ENCODE measurements around a stretch of chr2.

DNA sequence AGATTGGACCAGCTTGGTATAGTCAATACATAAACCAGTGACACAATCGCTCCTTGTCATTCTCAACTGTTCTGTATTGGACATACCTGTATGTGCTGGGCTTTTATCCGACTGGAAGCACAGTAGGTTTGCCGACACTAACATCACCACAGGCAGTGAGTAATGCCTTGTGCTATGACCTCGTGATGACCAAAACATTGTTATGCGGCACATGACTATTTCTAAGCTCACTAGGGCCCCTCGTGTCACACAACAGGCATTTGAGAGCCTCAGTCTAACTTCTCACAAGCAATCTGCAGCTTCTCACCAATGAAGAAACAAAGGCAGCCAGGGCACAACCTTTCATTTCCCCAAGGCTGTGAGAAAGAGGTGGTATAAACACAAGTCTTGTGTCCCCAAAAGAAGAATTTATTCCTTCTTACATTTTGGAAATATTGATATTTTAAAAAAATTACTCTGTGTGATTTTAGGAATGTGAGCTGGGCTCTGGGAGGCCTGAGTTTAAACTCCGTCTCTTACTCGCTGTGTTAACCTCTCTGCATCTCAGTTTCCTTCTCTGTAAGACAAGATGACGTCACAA, 320.7 kb downstream of the AFF3 start:
- RRBS: no CpG with 5 or more reads among the region's 9 CpGs

DNA sequence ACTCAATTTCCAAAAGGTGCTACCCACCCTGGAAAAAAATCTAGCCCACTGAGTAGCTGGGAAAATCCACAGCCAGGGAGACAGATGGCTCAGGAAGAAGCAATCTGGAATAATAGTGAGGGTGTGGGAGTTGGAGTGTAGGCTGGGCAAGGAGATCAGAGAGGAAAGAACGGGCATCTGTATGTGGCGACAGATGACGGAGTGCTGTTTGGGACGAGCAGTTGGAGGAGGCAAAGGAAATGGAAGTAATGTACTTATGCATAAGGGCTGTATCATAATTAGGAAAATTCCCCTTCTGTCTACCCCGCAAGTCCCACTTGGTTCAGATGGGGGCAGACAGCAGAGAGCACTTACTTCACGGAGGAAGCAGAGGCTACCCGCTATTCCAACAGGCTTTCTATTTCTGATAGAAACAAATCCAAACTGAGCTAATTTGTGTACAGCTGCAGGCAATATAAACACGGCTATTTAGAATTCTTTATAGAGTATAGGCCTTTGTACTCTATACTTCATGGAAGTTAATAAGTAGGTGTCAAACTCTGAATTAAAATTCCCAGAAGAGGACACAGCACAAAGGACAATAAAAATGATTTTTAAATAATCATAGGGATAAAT, 261.7 kb downstream of the AFF3 start:
- RRBS: no CpG with 5 or more reads among the region's 8 CpGs

DNA sequence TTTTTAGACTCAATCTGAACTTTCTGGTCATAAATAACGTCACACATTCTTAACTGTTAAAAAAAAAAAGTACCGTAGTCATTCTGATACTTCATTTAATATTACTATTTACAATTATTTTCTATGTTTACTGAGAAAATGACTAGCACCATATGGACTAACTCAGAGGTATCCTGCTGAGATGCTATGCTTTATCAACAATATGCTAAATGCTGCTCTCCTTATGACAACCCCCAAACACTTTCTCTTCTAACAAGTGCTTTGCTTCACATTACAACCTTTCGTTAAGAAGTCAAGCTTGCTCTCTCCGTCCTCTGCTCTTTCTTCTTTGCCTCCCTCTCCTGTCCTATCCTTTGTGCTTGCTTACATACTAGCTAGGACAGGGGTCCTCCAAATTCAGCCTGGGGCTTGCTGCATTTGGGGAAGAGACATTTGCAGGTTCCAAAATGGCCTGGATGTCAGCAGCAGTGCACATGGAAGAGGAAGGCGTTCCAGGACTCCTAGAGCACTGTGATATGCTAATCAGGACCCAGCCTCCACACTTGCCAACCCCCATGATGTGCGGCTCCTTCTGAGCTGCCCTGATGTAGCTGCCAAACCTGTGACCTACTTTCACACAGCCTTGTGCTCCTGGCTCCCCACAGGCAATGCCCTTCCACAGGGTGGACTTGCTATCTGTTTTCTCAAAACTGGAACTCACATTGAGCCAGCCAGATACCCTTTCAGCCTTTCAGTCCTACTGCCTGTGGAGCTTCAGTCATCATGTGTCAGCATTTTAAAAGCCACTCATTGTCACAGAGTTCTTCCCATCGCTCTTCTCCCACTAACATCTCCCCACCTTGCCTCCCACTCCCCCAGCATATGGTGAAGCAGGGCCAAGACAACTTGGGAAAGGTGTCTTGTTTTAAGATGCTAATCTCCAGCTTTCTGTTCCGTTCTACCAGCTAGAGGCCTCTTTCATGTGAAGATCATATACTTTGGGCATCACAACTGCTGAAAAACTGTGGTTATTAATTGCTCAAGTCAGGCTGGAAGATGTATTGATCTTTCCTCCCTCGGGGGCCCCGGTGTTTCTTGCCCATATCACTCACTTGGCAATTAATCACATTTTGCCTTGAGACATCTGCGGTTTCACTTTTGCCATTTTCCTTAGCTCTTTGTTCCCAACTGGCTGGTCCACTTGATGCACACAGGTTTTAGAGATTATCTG, 181.7 kb downstream of the AFF3 start:
- RRBS: no CpG with 5 or more reads among the region's 11 CpGs

DNA sequence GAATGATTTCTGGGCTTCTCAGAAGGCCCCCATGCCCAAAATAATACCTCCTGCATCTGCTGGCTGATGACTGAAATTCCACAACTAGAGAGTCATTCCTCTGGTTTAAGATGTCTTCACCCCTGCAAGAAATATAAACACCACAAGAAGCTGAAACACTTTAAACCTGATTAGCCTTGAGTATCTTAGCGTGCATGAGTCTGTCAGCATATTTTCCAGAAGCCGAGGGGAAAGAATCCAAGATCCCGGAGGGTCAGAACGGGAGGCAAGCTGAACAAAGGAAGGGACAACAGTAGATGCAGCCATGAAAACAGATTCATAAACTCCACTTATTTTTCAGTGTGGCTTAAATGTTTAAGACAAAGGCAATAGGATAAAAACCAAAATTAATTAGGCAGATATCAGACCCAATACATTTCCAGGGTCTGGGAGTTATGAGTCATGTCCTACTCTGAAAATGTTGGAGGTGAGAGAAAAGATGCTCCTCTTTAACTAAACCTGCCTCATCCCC, 130.9 kb downstream of the AFF3 start:
- RRBS: no CpG with 5 or more reads among the region's 4 CpGs

DNA sequence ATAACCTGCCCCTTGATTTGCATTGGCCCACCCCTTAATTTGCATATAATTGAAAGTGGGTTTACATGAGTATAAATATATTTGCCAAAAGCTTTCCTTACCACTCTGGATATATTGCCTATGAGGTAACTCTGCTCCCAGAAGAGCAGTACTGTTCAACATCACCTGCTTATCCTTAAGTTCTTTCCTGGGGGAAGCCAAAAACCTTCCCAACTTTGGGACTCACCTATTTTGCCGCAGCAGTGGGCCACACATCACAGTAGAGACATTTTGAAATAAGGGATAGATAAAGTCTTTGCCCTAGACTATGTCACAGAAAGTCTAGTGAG, 36.0 kb upstream of the AFF3 start:
- RRBS: no CpG with 5 or more reads among the region's 1 CpG

- RRBS: no CpG with 5 or more reads among the region's 6 CpGs
Observed at GRCh38 chr2:100193447-100193993, 51.1 kb upstream of the AFF3 start.

GRCh38 chr2:100214242-100215126, 72.1 kb upstream of the AFF3 start:
- RRBS: no CpG with 5 or more reads among the region's 11 CpGs

DNA sequence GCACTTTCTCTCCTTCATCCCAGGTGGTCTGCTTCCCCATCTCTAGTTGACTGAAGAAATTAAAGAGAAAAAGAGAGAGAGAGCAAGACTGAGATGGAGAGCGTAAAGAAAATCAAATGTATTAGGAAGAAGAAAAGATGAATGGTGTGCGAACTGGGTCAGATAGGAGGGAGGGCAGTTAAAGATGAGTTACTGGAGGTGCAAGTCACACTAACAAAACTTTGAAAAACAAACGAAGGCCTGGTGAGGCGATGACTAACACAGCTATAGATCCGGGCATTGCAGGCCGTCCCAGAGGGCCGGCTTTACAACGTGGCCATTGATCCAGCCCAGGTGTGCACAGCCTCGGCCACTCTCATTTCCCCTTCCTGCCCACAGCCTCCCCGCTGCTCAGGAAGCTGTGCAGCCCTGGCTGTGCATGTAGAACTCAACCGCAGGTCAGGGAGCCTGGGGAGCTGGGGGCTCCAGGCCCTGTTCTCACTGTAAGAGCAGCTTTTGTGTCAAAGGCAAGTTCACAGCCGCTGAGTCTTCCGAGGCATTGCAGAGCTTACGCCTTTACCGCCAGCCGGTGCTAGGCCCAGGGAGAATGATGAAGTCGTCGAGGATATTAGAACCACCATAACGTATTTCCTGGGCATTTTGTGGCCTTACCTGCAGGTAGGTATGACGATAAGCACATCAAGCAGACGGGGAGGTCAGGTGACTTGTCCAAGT, 87.3 kb downstream of the LONRF2 start:
- RRBS: no CpG with 5 or more reads among the region's 21 CpGs

- RRBS: no CpG with 5 or more reads among the region's 13 CpGs
Observed at GRCh38 chr2:100270530-100271631, 51.4 kb downstream of the LONRF2 start.

GRCh38 chr2:100272560-100273443, 49.5 kb downstream of the LONRF2 start:
- RRBS: no CpG with 5 or more reads among the region's 11 CpGs

GRCh38 chr2:100281327-100282494, 40.6 kb downstream of the LONRF2 start:
- RRBS: no CpG with 5 or more reads among the region's 17 CpGs

DNA sequence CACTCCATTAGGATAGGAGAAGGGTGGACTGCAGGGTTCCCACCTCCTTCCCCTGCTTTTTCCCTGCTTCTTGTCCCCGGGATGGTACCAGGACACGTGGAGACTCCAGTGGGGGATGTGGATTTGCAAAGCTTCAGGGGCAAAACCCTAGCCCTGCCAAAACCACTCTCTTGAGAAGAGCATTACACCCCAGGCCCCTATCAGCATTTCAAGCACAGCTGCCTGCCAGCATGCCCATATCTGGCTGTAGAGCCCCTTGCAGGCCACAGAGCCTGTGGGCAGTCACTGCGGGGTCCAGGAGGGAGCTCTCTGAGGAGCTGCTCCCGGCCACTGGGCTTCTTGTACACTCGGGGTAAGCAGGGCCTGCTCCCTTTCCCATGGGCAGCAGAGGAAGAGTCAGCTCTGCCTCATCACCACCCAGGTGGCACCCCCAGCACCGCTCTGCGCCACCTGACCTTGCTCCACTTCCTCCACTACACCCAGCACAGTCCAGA, 7.5 kb downstream of the CHST10 start:
- RRBS: no CpG with 5 or more reads among the region's 7 CpGs

GRCh38 chr2:100580467-100581484, 18.0 kb downstream of the PDCL3 start:
- RRBS: no CpG with 5 or more reads among the region's 13 CpGs

GRCh38 chr2:100823138-100824016, 3.4 kb downstream of the NPAS2 start:
- RRBS: no CpG with 5 or more reads among the region's 4 CpGs

DNA sequence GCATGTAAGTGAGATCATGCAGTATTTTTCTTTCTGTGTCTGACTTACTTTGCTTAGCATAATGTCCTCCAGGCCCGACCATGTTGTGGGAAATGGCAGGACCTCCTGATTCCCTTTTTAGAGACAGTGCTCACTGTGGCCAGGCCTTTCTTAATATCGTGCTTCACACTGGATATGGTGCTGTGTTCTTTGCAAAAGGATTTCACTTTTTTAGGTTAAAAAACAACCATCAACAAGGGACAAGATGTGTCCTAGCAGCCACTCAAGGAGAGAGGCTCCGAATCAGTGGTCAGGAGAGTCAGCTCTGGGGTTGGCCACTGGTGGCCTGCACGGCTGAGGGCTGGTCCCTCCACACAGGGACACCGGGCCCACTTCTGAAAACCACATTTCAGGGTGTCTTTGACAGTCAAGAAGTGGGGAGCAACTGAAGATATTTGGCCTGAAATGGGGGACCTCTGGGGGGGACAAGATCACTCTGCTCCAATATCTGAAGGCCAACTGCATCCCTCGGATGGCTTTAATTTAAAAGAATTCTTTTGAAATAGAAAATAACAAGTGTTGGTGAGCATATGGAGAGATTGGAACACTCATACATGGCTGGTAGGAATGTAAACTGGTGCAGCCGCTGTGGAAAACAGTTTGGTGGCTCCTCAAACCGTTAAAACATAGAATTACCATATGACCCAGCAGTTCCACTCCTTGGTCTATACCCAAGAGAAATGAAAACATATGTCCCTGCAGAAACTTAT, 59.8 kb downstream of the NPAS2 start:
- RRBS: no CpG with 5 or more reads among the region's 8 CpGs

DNA sequence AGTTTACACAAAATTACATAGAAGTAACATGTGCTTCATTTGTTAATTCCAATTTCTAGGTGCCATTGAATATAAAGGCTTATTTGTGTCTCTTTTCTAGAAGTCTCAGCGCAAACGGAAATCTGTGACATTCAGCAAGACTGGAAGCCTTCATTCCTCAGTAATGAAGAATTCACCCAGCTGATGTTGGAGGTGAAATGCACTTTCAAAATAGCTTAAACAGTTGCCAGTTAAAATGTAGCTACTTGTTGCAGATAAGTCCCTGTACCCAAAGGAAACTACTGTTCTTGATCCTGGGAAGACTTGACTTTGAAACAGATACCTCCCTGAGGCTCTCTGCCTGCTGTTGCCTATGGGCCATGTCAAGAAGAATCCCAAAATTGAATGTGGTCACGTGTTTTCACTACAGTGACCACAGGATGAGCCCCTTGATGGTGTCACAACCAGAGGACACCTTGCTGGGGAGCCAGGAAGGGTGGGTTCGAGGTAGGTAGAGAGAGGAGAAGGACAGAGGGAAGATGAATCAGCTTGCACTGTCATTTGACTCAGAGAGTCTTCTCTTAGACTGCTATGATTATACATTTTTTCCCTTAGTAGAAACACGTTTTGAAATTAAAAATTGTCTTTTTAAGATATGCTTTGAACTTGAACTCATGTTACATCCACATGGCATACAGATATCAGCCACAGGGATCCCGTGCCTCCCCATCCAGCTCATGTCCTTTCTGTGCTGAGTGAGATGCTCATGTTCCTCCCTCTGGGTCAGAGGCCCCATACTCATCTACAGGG, 69.1 kb upstream of the RPL31 start:
- RRBS: no CpG with 5 or more reads among the region's 6 CpGs

DNA sequence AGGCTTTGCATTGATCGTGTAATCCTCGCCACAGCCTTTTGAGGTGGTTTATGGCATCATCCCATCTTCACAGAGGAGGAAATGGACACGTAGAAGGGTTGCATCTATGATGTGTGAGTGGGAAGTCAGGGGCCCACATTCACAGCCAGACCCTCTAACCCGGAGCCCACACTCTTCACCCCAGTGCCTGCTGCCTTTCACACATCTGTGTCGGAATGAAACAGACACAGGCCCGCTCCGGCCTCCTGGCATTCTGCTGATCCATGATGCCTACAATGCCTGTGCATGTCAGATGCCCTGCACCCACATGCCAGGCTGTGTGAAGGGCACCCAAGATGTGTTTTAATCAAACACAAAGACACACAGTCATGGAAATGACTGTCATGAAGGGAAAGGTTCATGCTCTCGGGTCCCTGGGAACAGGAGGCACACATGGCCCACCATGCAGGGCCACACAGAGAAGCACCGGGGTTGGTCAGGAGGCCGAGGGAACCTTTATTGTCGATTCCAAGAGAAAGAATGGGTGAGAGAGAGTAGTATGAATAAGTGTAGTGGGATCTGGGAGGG, 48.4 kb upstream of the RPL31 start:
- RRBS: 94% methylated on average over 4 of the region's 11 CpGs

DNA sequence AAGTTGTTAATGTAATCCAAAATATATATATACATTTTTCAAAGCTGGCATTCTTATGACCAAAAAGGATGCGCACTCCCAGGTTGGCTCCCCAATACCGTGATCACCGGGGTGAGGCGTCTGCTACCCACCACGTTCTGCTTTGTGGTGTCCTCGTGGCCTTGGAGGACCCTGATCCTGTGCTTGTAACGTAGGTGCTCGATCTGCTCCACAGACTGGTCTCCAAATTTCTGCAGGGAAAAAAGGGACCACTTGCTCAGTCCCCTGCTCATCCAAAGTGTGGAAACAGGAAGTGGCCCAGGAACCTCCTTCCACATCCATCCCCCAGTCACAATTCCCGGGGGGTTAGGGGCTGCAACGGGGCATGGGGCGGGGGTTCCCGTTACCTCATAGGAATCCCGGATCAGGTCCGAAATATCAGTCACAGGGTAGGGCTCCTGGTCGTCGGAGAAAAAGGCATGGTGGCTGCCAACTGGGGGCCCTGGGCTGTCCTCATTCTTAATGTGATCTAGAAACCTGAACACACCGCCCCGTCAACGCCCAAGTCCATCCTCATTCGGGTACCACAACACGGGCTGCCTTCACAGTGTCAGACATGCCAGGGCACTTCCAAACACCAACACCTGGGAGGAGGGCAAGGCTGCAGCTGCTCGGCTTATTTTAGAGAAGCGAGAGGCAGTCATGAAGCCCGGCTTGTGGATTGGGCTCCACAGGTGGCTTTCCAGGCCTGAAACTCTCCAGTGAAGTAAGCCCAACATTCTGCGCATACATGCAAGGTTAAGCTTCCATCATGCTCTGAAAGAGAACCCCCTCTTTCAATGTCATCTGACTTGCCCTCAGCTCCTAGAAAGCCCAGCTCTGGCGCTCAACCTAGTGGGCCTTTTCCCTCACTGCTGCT, 26.1 kb downstream of the RPL31 start:
- RRBS: 75% methylated on average over 5 of the region's 26 CpGs

DNA sequence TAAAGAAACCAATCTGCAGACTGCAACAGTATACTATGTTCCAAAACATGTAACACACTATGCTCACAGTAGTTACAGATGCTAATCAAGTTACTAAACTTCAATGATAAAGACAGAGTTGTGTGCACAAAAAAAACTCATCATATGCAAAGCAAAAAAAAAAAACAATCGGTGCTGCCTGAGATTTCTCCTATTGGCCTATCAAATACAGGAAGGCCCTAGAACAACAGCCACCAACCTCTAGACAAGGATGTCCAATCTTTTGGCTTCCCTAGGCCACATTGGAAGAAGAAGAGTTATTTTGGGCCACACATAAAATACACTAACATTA, 64.8 kb downstream of the TBC1D8 start:
- RRBS: no CpG with 5 or more reads among the region's 1 CpG

- RRBS: no CpG with 5 or more reads among the region's 14 CpGs
Observed at GRCh38 chr2:101120154-101121171, 30.7 kb downstream of the TBC1D8 start.

Data from aortic smooth muscle cell (primary cell).